Smooth muscle cell (in vitro differentiated cells): ENCODE measurements around a stretch of chr9.

GRCh38 chr9:127199125-127199916 is 65.3 kb upstream of the GARNL3 start:
- RAMPAGE, long total RNA = no peak

DNA sequence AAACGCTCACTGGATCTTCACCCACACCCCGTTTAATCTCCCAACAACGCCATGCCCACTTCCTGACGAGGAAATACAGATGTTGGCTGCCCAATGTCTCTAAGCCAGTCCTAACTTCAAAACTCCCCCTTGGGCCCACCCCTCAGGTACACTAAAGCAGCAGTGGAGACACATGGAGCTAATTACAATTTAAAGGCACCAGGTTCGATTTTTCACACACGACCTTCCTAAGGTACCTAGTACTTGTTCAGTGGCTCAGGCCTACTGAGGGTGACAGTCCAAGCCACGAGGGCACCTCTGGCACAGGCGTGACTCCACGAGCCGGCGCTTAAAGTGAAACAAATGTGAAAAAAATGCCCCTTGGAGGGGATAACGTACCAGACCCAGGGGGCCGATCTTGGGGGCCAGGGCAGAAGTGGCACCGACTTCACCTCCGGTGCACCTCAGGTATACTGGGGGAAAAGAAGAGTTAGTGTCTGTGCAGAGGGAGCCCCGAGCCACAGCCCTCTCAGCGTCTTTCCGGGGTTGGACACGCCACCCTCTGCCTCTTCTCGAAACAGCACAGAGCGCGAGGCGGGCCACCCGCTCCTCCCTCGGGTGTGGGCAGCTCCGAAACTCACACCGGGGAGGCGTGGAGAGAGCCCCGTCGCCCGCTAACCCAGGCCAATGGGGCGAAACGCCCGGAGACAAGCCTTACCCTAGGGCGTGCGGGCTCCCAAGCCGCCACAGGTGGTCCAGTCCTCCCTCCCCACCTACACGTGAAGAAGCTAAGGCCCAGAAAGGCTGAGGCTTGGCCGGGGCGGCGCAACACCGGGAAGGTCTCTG is 641 bp downstream of the RPL12 start:
- RAMPAGE, long total RNA = no peak

- RAMPAGE, long total RNA = no peak
Measured at GRCh38 chr9:127543602-127543939, 25.3 kb downstream of the NIBAN2 start.

- RAMPAGE, long total RNA = no peak
Measured at GRCh38 chr9:127545253-127546299, 23.3 kb downstream of the NIBAN2 start.

DNA sequence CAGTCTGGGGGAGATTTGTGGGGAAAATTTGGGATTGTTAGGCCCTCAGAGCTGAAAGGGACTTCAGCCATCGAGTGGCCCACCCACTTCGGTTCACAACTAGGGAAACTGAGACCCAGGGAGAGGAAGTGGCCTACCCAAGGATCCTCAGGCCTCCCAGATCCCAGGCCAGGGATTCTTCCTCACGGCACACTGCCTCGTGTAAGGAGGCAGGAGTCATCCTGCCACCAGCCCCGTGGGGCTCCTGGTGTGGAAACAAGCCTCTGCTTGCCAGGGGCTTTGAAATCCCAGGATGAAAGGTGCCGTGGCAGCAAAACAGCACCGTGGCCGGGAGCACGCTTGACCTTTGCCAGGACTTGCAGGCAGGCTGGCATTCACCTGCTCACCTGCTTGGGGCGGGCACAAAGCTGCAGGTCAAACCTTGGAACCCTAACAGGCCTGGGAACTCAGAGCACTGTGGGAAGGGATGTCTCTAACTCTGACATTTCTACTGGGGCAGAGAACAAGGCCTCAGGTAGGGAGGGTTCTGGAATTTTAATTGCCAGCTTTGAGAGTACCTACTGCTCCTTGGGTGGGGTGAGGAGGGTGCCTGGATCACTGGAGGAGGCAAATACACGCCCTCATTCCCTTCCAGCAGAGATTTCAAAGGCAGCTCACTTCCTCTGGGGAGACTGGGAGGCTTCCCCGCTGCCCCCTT is 2.5 kb downstream of the NIBAN2 start:
- RAMPAGE, long total RNA = no peak

- RAMPAGE, long total RNA = no peak
Measured at GRCh38 chr9:127568016-127568498, 816 bp downstream of the NIBAN2 start.

DNA sequence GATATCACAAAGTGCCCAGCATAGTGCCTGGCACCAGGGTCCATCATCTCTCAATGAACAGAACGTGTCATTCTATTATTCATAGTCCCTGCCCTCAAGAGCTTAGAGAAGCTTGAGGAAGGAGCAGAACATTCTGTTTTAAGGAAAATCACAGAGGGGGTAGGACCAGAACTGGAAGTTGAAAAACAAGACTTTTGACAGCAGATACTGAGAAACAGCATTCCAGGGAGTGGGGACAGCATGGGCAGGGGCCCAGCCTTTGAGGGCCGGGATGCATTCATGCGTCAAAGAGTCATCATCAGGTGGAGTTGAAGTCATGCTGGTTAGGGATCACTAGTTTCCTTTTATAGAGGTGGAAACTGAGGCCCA is 1.6 kb upstream of the NIBAN2 start:
- RAMPAGE, long total RNA = no peak

DNA sequence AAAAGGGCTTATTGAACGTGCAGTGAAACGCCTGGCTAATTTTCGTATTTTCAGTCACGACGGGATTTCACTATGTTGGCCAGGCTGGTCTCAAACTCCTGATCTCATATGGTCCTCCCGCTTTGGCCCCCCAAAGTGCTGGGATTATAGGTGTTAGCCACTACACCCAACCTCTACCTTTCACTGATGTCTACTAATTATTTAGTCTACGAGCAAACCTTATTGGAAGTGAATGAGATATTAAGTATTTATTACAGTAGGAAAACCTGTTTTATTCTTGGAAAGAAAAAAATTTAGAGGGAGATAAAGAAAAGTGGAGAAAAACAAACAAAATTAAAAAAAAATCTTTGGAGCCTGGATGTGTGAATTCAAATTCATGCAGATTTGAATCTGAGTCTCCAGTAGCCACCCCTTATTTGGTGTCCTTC is 16.3 kb downstream of the STXBP1 start:
- RAMPAGE, long total RNA = no peak

GRCh38 chr9:127699036-127699705 is 7.6 kb upstream of the CFAP157 start:
- RAMPAGE, long total RNA = no peak

DNA sequence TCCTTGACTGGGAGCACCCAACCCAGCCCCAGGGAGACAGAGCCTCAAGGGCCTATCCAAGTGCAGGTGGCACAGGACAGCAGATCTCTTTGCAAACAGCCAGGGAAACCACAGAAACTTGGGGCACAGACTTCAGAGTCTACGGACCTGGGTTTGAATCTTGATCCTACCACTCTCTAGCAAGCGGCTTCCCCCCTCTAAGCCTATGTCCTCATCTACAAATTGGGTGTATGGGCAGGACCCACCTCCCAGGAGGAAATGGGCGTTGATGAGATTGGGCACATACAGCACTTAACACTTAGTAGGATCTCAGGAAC is 13.2 kb upstream of the TOR2A start:
- RAMPAGE, long total RNA = no peak

- RAMPAGE, long total RNA = no peak
Measured at GRCh38 chr9:127767806-127768639, 10.4 kb downstream of the SH2D3C start.

DNA sequence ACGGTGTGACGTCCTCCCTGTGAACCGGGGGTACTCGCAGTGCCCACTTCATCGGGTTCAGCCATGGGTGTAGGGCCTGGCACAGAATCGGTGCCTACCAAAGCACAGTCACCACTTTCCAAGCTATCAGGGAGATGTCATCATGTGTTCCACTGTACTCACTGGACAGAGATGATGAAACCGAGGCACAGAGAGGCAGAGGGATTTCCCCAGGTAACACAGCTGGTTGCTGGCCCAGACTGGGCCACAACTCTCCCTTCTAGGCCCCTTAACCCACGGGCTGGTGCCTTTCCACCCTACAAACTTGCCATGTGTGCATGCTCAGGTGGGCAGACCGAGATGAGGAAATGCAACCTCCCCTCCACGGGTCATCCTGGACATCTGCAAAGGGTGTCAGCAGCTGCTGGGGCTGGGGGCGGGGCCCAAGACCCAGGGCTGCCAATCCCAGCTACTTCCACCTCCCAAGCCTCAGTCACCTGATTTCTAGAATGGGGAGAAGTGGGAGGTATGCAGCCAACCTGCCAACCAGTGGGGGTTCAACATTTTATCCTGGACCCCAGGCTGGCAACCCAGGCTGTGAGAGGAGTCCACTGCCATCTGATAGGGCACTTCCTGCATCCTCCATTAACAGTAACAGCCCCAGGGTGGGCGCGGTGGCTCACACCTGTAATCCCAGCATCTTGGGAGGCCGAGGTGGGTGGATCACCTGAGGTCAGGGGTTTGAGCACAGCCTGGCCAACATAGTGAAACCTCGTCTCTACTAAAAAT is 882 bp upstream of the SH2D3C start:
- RAMPAGE, long total RNA = no peak

DNA sequence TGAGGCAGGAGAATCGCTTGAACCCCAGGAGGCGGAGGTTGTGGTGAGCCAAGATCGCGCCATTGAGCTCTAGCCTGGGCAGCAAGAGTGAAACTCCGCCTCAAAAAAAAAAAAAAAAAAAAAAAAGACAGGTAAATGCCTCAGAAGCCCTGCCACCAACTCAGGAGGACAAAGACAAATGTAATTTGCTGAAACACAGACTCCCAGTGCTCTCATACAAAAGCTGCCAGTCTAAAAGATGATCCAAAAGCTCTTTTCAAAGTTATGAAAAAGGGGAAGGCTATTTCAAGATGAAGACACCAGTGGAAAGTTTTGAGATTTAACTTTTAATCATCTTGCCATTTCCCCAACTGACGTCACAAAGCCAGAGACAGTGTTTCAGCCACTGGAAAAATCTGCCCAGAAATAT is 21.0 kb downstream of the ENG start:
- RAMPAGE, long total RNA = no peak

DNA sequence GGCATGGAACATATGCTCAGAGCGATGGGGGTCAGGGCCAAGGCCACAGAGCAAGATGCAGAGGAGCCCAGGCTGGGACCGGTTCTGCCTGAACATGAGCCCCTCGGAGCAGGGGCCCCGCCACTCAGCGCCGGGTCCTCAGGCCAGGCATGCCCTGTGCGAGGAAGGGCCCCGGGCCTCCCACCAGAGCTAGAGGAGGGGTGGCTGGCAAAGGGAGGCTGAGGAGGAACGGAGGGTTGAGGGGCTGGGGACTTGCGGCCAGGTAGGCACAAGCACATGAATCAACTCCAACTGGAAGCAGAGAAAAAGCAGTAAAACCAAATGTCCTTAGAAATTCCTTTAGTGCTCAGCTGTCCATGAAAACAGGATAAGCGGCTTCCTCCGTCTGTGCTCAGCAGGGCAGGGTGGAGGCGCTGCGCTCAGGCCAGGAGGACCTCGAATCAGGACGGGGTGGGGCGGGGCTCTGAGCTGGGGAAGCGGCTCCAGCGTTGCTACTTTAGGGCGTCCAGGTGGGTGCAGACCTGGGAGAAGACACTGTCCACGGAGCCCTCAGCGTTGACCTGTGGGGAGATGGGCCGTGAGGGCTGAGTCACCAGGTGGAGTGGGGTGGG is 9.9 kb downstream of the AK1 start:
- RAMPAGE, long total RNA = no peak

DNA sequence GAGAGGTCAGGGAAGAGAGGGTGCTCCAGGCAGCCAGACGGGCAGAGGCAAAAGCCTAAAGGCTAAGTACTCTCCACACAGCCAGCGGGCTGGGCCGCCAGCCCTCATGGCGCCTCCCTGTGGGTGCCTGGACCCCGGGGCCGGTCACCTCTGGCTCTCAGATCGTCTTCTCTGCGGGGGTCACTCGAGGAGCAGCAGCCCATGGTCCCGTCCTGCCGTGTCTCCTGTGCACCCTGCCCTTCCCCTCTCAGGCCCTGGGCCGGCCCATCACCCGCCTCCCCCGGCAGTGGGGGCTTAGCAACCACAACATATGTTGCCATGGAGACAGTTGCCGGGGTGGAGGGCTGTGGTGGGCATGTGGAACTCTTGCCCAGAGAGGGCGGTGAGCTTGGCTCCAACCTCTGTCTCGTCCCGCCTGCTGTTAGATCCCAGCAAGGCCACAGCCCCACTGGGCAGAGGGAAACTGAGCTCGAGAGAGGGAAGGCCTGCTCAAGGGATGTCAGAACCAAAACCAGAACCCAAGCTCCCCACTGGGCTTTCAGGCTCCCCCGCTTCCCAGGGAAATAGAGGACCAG is 4.1 kb downstream of the AK1 start:
- RAMPAGE, long total RNA = no peak

GRCh38 chr9:127931425-127931648 is 760 bp upstream of the PIP5KL1 start:
- RAMPAGE, long total RNA = no peak

- RAMPAGE, long total RNA = no peak
Measured at GRCh38 chr9:127935635-127936355, 1.9 kb downstream of the DPM2 start.

GRCh38 chr9:127940968-127941907 is 3.6 kb upstream of the DPM2 start:
- RAMPAGE, long total RNA = no peak

- RAMPAGE, long total RNA = no peak
Measured at GRCh38 chr9:127955842-127956295, 18.2 kb upstream of the DPM2 start.

DNA sequence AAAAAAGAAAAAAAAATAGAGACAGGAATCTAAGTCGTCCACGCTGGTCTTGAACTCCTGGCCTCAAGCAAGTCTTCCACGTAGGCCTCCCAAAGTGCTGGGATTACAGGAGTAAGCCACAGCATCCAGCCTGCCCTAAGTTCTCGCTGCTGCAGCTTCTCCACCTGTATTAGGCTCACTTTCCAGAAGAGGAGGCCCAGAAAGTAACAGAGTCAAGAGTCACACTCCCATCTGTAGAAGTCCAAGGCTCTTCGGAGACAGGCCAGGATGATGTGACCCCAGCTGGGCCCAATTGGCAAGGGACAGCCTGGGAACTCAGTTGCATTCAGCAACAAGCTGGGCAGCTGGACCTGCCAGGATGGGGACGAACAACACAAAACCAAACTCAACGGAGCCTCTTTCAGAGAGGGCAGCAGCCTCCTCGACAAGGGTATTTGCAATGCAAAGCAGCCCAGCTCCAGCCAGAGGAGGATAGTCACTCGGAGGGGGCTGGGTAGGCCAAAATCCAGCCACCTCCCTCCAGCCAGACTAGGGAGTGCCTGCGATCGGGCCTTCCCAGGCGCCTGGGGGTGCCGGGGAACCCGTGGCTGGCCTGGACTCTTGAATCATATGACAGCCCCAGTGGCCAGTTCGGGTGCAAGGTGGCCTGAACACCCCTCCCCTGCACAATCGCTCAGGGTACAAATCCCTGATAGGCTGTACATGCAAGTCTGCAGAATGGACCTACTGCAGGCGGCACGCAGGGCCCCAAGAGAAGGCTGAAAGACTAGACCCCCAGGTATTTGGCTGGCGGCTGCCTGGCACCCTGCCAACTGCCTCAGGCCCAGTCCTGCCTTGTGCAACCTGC is 1.5 kb downstream of the EEIG1 start:
- RAMPAGE, long total RNA = no peak